Aorta (tissue), 1 donor: ENCODE measurements around the genes KRTAP5-10, INPPL1 and PHOX2A.

DNA sequence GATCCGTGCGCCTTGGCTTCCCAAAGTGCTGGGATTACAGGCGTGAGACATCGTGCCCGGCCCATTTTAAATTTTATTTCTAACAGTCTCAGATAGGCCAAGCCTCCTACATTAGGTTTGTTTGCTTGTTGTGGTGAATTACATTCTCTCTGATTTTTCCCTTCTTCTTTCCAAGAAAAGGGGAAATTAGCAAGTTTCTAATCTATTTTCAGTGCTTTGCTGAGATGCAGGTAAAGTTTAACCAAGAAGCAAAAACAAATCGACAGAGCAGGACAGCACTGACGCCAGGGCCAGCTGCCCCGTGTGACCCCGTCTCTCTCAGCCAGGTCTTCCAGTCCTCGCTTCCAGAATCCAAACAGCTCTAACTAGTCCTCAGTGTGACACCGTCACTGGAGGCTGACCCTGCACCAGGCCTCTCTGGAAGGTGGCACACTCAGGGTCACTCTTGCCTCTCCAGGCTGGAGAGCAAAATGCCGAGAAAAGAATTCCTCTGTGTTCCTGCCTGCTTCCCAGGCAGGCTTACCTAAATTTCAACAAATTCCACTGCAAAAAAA, 44.9 kb downstream of the SHANK2 start:
- PRO-cap, result no peak

DNA sequence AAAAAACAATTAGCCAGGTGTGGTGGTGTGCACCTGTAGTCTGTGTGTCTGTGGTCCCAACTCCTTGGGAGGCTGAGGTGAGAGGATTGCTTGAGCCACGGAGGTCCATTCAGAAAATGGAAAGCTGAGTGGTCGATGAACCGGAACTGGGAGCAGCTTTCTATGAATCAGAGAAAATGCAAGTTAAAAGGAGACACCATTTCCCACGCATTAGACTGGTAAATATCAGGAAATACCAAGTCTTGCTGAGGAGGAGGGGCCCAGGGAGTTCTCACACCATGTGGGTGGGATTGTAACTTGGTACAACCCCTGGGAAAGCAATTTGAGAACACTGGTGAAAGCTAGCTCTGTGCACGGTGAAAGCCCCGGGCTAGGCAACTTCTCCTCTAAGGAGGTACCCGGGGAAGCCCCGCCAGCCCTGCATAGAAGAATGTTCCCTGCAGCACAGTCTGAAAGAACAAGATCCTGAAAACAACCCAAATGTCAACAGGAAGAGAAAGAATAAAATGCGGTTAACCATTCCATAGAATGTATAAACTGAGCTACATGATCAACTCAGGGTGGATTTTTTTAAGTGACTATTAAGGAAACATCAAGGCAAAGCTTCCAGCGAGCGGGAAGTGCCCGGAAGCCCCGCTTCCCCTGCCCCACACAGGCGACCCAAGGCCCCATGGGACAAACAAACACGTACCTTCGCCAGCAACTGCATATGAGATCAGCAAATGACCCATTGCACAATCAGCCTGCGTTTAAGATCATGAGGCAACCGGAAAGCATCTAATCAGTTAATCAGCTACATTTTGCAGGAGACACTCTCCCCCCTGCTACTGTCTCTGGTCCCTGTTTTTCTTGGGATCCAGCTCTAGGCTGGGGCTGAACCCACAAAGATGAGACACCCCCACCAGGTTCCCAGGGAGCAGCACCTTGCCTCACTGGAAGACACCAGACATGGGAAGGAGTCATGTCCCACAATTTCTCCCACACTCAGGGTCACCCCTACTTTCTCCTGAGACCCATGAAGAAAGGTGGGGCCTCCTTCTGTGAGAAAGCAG, 11.3 kb downstream of the SHANK2 start:
- PRO-cap, result no peak

DNA sequence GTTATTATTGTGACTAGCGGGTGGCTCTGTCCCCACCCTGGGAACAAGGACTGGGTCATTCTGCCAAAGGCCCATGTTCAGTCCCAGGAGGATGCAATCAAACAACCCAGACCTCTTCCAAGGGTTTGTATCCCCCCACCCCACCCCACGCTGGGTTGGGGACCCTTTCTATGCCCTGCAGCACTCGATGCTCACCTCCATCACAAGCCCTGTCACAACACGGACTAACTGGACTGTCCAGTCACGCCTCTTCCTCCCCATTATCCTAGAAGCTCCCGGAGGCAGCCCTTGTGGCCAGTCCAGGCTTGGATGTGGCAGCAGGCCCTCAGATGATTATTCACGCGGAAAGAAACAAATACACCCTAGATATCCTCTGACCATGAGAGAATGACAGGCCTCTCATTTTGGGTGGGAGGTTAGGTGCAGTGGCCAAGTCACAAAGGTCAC, 3.7 kb downstream of the SHANK2 start:
- PRO-cap, result no peak

GRCh38 chr11:71312102-71312301, 59.6 kb upstream of the SHANK2 start:
- PRO-cap, result no peak

DNA sequence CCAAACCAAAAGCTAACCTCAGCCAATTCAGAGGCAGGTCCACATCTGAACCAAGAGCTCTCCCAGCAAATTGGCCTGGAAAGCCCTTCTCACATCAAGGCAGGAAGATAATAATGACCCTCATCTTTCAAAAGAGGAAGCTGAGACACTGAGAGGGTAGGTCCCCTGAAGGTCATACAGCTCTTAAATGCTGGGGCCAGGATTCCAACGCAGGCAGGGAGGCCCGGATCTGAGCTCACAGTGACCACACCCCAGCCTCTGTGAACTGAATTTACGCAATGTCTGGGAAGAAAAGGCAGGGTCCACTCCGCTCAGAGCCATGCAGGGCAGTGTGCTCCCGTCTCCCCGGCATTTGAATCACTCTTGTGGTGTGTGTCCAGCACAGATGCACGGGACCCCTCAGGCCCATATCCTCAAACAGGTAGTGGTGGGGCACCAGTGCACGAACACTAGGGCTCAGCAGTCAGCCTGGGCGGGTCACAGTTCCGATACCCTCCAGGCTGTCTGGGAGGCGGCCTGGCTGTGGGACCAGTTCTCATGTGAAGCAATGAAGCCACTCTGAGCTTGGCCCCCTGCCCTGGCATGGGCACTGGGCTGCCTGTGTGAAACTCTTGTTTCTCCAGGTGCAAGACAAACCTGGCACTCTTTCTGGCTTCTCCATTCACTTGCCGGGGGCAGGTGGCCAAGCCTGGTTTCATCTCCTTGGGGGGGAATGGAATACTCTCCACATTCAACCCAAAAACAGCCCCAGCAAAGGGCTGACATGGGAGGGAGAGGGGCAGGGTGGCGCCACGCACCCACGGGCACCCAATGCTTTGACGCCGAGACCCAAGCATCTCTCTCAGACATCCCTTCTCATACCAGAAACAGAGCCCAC, 14.5 kb downstream of the DHCR7 start:
- PRO-cap, result no peak

DNA sequence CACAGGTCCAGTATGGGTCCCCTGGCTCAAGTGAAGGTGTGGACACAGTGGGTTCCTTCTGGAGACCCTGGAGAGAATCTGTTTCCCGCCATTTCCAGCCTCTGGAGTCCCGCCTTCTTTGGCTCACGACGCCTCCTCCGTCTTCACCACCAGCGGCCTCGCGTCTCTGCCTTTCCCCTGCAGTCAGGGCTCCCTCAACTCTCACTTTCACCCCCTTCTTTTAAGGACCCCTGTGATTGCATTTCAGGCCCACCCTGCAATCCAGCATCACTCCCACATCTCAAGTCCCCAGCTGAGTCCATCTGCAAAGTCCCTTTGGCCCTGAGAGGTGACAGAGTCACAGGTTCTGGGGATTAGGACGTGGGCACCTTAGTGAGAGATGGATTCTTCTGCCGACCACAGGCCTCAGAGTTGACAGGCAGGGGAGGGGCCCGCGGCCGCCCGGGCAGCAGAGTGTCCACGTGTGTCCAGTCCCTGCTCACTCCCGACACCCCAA, 37.0 kb upstream of the KRTAP5-7 start:
- PRO-cap, result no peak

DNA sequence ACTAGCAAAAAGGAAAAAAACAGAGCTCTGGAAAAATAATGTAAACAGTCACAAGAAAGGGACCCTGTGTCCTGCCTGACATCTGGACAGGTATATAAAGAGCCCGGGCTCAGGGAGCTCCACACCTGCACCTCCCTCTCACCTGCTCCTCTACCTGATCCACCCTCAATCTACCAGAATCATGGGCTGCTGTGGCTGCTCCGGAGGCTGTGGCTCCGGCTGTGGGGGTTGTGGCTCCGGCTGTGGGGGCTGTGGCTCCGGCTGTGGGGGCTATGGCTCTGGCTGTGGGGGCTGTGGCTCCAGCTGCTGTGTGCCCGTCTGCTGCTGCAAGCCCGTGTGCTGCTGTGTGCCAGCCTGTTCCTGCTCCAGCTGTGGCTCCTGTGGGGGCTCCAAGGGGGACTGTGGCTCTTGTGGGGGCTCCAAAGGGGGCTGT, at the start of gene KRTAP5-10:
Gene KRTAP5-10, plus strand, starts transcription at position 157 of the 433 bp plus-strand sequence.
- PRO-cap, result no peak

DNA sequence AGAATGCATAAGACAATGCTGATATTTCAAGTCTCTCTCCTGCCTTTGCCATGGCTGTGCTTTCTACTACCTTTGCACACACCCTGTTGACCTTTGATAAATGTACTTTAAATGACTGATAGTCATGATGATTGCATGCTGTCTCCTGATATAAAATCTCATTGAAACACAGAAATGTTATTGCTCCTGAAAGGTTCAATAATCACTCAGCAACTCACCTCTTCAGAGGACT, 183 bp upstream of the DEFB131B start:
- PRO-cap, result no peak

DNA sequence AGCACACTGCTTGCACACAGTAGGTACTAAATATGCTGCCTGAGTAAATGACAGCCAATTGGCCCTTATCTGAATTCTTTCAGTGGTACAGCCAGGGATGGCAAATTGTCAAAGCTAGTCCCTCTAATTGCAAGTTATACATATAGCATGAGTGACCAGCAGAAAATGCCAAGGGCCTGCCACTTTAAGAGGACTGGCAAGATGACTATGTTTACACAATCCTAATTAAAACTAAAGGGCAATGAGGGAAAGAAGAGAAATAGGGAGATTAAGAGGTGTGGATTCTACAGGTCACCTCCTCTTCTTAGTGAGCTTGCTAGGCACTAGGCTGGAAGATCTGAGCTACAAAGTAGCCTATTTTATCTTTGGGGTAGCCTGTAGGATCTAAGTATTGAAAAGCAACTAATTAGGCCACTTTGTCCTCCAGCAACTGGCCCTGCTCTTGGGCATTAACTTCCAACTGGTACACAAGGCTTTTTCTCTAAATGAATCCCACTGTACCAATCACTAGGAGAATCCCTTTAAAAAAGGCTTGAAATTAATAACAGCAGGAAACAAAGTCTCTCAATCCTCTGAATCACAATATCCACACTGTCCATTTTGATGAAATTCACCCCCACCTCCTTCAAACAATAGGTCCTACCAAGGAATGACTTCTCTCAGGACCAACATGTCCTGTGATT, 13.4 kb downstream of the NUMA1 start:
- PRO-cap, result no peak

DNA sequence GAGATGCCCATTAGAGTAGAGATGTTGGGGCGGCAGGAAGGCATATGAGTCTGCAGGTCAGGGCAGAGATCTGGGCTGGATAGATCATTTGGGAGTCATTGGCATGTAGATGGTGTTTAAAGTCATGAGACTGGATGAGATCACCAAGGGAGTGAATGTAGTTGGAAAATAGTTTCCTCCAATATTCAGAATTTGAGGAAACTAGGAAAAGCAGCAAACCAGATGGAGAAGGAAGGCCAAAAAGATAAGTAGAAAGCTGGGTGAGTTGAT, 2.1 kb upstream of the ANAPC15 start:
- PRO-cap, result no peak

DNA sequence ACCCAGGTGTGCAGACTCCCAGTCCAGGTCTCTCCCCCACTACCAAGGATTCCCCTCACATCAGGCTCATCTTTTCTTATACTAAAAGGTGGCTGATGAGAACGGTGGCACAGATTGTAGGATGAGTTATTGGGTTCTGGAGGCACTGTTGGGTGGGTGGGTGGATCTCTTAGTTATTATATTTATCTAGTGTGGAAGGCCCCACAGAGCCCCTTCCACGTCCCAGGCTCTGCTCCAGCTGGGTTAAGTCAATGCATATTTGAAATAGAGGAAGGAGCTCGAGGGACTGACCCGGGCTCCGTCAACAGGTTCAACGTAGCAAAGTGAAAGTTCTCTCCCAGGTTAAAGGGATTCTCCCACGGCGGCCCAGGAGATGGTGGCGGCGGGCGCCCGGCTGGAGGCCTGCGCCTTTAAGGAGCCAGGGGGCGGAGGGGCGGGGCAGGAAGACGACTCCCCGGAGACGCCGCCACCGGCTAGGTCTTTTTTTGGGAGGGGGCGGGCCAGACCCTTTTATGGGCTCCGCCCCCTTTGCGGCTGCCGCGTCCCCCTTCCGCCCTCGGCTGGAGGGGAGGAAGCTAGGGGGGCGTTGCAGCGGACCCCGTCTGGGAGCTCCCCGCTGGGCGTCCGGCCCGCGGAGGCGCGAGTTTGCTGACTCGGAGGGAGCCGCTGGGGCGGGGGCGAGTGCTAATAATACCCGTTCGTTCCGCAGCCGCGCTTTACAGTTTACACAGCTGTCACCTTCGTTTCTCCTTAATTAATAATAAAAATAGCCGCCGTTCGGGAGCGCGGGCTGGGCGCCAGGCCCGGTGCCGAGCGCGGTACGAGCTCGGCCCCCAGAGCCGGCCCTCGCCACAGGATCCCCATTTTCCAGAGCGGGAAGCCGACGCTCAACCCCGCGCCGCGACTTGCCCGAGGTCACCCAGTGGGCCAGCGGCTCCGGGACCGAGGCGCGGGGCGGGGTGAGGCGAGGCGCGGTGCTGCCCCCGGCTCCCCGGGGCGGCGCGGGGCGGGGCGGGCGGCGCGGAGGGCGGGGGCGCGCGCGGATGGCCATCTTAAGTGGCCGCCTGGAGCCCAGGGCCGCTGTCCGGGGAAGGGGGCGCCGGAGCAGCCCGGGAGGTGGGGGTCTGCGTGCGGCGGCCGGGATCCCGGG, 1.3 kb upstream of the INPPL1 start:
- PRO-cap, result bidirectional peak, plus-strand start at position 864 of the sequence, minus-strand start at position 862 of the sequence; bidirectional peak, plus-strand start at position 1,080 of the sequence, minus-strand start at position 903 of the sequence

DNA sequence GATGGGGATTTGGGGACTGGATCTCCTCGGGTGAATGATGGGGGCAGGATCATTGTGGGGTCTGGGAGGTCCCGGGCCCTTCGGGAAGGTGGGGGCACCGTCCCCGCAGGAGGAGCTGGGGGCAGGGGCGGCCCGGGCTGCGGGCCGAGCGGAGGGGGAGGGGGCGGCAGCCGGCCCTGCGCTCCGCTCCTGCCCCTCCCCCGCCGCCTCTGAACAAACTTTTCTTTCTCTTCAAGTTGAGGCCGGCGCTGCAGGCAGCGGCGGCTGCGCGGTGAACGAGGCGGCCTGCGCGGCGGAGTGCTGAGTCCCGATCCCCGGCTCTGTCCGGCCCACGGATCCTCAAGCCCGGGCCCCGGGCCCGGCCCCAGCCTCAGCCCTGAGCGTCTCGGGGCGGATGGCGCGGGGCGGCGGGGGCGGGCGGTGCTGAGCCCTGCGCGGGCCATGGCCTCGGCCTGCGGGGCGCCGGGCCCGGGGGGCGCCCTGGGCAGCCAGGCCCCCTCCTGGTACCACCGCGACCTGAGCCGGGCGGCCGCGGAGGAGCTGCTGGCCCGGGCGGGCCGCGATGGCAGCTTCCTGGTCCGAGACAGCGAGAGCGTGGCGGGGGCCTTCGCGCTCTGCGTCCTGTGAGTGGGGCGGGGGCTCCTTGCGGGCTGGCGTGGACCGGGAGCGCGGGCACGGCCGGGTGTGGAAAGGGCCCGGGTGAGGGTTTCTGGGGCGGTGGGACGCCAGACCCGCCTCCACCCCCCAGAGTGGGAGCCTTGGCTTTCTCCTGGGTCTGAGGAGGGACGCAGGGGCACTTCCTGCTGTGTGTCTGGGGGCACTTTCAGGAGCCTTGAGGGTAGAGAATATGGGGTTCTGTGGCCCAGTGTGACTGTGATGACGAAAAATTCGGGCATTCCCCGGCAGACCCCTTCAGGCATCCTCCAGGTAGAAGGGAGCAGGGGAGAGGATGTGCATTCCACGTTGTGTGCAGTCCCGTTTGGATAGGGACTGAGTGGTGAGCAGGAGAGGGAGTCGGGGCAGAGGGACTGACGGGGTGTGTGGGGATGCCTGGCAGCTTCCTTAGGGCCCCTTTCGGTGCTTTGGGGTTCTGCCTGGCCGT, at the start of gene INPPL1:
Gene INPPL1, plus strand, starts transcription at position 224 of the 1,102 bp plus-strand sequence.
- PRO-cap, result bidirectional peak, plus-strand start at position 253 of the sequence, minus-strand start at position 211 of the sequence

GRCh38 chr11:72225646-72226334, 1.2 kb downstream of the INPPL1 start:
- PRO-cap, result no peak

DNA sequence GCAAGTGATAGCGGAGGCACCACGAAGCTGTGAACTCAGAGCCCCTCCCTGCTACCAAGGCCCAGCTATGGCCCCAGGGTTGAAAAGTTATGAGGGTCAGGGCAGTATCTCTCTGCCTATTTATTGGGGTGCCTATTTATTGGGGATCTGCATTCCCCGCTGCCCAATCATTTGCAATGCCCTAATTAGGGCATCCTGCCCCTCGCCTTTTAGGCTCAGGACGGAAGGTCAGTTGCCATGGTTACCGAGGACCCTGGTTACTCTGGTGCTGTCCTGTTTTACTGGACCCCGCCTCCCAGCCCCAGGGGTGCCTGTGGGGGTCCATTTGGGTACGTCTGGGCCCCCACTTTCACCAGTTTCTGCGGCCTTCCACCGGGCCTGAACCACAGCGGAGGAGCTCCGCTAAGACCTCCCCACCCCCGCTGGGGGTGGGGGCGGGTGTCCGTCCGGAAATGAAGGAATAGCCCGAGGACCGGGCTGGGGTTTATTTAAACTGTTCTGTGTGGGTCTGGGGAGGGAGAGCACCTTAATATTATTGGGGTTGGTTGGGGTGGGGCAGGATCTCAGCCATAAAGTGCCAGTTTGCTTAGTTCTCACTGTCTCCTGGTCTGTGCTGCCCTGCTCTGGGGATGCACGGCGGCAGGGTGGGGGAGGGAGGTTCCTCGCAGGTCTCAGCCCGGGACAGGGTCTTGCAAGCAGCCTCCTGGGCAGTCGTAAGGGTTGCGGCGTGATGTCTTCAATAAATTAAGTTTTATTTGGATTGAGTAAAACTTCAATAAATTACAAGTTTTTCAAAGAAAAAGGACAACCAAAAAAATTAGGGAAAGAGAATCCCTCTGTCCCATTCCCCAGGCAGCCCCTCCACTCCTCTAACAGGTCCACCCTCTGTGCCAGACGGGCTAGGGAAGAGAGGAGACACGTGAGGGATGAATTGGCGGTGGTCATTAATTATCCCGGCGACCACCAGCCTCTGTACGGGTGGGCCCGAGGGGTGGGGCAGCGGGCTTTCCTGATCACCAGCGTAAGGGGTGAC, 5.3 kb downstream of the PHOX2A start:
- PRO-cap, result no peak

- PRO-cap, result no peak
Measured at GRCh38 chr11:72244077-72244946, at the start of gene PHOX2A. Gene PHOX2A, minus strand, starts transcription at chr11:72244176.

- PRO-cap, result no peak
Measured at GRCh38 chr11:72534781-72535297, 100.5 kb upstream of the CLPB start.

DNA sequence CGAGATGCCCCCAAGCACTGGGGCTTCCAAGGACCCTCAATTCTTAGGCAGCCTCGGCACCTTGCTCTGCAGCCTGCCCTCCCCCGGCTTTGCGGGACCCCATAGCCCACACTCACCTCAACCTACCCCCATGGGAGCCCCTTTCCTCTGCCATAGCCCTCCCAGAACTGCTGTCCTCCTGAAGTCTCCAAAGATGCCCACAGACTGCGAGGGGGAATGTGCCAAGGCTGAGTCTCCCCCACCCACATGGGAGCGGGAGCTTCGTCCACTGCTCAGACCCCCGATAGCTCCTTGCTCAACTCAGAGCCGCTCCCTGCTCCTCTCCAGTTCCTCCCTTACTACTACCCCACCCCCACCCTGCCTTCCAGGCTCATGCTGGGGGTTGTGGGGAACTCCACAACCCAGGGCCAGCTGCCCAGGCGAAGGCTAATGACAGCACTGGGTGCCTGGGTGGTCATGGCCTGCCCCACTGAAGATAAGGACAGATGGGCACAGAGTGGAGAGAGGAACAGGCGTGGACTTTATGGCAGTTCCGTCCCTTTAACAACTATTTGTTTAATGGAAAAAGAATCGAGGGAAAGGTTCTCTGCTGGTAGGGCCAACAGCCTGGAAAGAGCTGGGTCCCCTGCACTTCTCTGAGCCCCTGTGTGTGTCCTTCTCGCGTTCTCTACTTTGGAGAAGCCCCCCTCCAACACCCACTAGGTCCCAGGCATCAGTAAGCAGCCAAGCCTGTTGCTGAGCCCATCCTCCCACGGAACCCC, 73.7 kb downstream of the PDE2A start:
- PRO-cap, result no peak

GRCh38 chr11:72641810-72642141, 32.4 kb downstream of the PDE2A start:
- PRO-cap, result no peak

DNA sequence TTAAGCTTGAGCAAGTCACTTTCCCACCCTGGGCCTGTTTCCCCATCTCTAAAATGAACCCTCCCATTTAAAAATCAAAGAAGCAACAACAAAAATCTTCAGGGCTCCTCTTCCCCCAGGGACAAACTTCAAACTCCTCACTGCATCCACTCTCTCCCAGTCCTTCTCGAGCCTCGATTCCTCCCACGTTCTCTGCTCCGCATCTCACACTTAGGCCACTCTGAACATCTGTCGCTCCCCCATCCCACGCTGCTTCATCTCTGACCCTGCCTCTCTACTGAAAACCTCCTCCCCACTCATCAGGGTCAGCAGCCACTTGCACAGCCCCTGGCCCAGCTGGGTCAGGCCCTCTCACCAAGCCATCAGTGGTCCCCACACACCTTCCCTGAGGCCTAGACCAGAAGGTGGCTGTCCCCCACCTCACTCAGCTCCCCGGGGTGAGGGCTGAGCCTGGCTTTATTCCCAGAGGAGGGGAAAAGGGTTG, 17.4 kb downstream of the PDE2A start:
- PRO-cap, result no peak

DNA sequence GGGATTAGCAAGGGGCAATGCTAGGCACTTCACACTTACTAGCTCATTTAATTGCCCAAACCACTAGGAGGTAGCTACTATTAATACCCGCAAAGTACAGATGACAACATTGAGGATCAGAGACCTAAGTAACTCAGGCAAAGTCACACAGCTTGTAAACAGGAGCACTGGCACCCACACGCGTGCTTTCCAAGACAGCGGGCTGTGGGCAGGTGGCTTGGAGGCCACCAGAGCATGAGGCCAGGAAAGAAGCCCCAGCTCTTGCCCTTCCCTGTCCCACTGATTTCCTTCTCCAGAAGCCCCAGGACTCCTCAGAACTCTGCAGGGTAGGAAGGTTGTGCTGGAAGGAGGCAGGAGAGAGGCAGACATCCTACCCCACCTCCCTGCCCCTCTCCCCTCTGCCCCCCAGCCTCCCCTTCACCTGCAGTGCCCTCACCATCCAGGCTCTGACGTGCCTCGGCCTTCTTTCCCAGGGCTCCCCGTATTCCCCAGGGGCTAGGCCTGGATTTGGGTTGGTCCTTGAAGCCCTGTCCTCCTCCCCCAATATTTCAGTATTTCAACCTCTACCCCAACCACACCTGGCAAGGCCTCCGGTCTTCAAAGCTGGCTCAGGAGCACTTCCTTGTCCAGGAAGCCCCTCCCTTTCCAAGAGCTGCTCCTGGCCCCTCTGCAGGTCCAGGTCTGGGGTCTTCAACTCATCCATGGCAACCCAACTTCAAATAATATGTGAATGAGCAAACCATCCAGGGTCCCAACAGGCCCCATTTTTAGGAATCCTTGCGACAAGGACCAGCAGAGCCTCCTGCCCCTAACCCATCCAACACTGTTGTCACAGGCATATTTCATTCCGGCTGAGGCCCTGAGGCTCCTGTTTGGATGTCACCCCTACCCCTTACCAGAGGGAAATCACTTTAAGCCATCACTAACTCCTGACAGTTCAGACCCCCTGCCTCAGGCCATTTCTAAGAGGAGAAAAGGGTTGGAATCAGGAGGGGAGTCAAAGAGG, 8.6 kb upstream of the PDE2A start:
- PRO-cap, result no peak